Measurements from ENCODE around the genes PTH, RRAS2 and PLEKHA7.

DNA sequence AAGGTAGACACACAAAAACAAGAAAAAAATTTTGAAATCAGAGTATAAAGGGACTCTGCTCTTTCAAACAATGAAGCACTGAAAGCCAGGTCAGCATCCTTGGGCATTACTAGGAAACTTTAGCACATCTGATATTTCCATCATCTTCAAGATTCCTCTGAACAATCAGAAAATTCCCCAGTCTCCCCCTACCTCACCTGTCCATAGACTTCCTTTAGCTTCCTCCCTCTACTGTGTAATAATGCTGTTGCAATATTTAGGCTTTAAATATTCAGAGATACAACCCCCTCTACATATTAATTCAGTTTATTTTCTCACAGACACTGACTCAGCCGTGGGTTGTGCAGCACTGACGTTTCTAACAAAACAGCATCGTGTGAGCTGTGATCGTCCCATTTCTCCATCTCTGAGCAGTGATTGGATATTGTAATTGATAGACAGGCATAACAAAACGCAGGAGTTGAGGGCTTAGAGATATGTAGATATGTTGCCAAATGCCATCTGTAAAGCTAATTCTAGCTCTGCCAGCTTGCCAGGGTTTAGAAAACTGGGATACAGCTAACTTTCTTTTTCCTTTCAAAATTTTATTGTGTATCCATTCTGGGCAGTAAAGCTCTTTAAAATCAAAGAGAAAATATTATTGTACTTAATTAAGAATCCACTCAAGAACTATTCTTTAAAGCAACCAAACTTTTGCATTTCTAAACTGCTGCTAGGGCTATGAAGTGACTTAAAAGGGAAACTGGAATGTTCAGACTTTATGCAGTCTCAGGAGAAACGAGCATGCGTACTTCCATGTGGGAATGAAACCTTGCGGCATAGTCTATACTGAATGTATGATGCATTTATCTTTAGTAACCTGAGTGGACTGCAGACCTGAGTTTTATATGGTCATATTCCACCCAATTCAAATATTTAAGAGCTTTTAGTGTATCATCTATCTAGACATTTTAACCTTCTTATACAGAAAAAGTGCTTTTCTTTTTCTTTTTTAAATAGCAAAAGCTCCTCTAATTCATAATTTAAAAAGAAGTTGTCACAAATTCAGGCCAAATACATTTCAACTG lies 22.8 kb downstream of the BTBD10 start:
- RRBS = no CpG with 5 or more reads among the region's 8 CpGs

DNA sequence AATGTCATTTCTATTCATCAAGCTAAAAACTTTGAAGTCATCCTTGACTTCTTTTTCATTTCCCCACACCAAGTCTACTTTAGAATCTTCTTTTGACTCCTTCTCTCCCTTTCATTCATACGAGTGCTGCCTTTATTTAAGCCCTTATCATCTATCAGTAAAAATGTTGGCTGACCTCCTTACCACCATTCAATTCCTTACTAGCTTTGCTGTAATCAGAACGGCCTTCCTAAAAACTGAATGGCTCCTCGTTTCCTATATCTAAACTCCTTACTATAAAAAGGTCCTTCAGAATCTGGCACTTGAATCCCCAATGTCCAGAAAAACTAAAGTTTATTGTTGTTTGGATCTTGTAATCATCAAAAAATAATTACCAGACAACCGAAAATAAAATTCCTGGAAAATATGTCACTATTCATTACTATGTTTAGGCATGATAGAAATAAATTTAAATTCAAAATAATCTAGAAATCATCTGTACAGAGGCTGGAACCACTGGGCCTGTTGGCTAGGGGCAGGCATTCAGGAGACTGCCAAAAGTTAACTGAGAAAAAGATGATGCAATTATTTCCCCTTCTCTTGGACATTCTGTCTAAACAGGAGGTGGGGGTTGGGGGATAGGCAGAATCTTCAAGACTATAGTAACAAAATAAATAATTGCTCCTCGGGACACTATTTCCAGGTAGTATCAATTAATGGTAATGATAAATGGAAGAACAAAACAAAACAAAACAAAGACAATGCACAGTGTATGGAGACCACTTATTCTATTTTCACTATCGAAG lies 14.3 kb downstream of the BTBD10 start:
- RRBS = no CpG with 5 or more reads among the region's 6 CpGs

GRCh38 chr11:13495793-13496350 lies at the start of gene PTH:
PTH (minus strand) TSS chr11:13495997.
- RRBS = no CpG with 5 or more reads among the region's 3 CpGs

DNA sequence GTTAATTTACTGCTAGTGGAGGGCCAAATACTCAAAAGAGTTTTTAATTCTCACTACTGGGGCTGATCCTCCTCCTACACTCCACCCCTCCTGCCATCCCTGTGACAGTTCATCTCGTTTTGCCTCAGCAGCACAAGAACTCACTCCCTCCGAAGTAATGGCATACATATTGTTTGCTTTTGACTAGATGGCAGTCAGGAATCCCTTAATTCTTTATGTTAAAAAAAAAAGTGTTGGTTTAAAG lies 1.1 kb downstream of the FAR1 start:
- RRBS = no CpG with 5 or more reads among the region's 2 CpGs

DNA sequence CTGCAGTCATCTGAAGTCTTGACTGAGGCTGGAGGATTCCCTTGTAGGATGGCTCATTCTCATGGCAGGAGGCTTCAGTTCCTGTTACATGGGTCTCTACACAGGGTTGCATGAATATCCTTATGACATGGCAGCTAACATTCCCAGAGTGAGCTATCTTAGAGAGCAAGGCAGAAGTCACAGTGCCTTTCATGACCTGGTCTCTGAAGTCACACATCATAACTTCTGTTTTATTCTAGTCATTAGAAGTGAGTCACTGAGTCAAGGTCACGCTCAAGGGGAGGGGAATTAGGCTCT lies 10.3 kb upstream of the SPON1 start:
- RRBS = no CpG with 5 or more reads among the region's 1 CpG

GRCh38 chr11:13965200-13965916 lies 2.8 kb downstream of the SPON1 start:
- RRBS = no CpG with 5 or more reads among the region's 5 CpGs

DNA sequence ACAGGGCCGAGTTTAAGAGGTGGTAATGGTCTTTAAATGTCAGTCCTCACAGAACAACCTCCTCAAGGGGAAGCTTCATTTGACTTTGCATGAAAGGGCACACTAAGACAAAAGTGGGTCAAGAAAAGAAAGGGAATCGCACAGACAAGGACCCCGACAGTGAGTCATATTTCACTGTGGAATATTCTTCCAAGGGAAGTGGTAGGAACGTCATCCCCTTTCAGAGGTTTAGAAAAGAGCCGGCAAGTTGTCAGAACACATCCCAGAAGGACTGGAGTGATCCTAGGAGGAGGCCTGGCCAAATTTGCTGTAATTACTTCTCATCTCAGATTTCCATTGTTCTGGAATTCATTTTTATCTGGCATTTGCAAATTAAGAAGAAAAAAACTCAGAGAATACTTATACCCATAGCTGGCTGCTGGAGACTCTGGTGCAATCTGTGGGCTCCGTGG lies 20.9 kb downstream of the SPON1 start:
- RRBS = no CpG with 5 or more reads among the region's 6 CpGs

GRCh38 chr11:14358748-14359656 lies at the start of gene RRAS2:
RRAS2 (minus strand) TSS chr11:14359183.
- RRBS = 1% methylated on average over 45 of the region's 78 CpGs

DNA sequence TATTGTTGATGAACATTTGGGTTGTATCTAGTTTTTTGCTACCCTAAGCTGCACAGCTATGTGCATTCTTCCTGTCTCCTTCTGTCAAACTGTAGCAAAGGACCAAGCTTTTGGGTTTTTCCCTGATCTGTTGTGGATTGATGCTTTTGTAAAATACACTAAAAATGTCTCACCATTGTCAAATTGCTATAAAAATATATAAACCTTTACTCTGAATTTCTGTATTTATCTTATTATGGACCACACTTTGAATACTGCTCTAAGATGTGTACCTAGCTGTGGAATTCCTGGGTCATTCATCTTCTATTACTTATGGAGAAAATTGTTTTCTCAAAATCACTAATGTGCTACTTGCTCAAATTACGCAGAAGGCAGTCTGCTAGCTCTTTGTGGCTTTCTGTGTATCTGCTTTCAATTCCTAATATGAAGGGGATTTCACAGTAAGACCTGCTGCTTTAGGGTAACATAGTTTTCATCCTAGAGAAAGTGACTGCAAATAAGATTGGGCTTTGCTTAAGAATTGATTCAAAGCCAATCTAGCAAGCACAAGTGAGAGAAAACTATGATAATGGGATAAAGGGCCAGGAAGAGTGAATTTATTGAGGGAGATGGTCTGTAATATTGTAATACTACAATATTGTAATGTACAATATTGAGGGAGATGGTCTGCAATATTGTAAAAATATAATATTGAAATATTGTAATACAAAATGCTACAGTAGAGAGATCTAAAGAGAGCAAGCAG lies 123.3 kb downstream of the CYP2R1 start:
- RRBS = no CpG with 5 or more reads among the region's 1 CpG

- RRBS = no CpG with 5 or more reads among the region's 2 CpGs
These were observed 30.9 kb downstream of the CYP2R1 start for GRCh38 chr11:14861024-14861625.

DNA sequence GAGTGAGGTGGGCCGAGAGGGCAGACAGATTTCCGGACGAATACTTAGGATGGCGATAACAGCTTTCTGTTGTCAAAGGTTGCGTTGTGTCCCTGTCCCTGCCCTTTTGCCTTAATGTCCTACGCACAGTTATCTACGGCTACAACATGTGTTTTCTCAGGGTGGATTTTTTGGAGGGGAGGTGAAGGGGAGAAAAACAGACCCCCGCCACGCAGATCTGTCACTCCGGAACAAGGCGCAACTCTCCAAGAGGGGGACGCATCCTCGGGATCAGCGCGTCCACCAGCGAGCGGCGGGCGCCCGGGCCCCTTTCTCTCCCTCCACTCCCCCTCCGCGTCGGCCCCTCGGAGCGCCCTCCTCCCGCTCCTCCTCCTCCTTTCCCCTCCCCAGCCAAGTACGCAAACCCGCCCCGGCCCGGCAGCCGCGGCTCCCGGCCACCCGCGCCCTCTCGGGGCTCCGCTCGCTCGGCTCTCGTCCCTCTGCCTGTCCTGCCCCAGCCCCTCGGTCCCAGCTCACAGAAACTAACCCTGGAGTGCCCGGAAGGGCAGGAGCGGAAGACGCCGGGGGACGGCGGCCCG lies 131.7 kb upstream of the C11orf58 start:
- RRBS = 2% methylated on average over 21 of the region's 48 CpGs

GRCh38 chr11:16803938-16804873 lies 65.8 kb downstream of the C11orf58 start:
- RRBS = no CpG with 5 or more reads among the region's 6 CpGs

DNA sequence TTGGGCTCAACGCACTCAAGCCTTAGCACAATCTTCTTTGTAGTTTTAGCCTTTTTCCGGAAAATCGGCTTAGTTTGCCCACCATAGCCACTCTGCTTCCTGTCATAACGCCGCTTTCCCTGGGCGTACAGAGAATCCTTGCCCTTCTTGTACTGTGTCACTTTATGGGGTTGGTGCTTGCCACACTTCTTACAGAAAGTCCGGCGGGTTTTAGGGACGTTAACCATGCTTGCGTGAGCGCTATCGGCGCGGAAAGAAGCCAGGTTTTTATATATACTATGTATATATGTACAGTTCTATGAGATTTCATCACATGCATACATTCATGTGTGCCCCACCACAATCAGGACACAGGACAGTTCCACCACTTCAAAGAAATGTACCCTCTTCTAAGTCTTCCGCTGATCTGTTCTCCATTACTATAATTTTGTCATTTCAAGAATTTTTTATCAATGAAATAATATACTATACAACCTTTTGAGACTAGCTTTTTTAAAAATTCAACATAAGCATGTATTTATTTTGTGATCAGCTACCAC lies 39.4 kb downstream of the PLEKHA7 start:
- RRBS = no CpG with 5 or more reads among the region's 15 CpGs

- RRBS = 4% methylated on average over 32 of the region's 106 CpGs
These were observed at the start of gene PLEKHA7 for GRCh38 chr11:17013585-17014471. PLEKHA7 (minus strand) TSS chr11:17014414.

- RRBS = no CpG with 5 or more reads among the region's 11 CpGs
These were observed 1.5 kb upstream of the PLEKHA7 start for GRCh38 chr11:17015698-17016108.

DNA sequence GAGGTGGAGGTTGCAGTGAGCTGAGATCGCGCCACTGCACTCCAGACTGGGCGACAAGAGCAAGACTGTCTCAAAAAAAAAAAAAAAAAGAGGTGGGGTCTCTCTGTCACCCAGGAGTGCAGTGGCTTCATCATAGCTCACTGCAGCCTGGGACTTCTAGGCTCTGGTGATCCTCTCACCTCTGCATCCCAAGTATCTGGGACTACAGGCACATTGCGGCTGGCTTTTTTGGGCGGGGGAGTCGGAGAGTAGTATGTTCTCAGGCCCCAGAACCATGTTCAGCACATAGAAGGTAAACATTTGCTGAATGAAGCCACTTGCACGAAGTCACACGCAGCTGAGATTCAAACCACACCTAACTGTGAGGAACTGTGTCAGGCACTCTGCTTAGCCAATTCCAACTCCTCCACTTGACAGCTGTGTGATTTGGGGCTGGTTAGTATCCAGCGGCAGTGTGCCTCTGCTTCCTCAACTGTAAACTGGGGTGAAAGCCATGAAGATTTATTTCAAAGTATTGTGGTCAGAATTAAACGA lies 917 bp downstream of the RPS13 start:
- RRBS = no CpG with 5 or more reads among the region's 10 CpGs

DNA sequence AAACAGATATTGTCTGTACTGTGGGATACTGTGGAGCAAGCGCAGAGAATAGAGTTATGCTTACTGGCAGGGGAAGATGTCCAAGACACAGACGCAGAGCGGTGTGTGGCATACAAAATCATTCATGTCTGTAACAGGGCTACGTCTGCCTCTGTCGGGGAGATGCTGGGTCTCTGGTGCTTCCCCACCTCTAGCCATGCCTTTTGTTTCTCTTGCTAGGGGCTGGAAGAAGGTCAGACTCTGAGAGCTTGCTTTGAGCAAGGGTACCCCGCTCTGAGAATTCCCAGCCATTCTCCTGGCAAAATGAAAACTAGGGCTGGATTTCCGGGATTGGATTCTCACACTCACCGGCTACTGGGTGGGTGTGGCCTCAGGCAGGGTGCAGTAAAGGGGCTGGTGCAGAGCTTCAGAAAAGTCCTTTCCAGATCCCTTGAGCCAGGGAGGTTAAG lies 2.8 kb upstream of the ABCC8 start:
- RRBS = no CpG with 5 or more reads among the region's 8 CpGs

DNA sequence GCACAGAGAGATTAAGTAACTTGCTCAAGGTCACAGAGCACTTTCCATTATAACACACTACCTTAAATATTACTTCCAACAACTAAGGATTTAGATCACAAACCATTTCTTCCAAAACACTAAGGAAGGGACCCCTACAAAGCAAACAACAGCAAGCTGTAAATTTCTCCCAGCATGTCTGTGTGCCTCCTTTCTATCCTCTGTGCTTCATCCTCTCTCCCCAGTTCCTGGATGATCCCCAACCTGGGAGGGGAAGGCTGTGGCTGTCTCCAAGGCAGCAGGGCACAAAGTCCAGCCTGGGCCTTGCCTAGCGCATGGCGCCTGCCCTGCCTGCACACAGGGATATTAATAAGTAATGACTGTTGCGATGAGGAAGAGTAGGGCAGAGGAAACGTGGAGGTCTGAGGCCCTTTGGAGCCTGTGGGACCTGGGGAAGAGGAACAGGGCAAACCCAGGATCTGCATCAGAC lies 2.0 kb downstream of the USH1C start:
- RRBS = no CpG with 5 or more reads among the region's 4 CpGs

GRCh38 chr11:18268988-18269582 lies 3.0 kb downstream of the SAA1 start:
- RRBS = no CpG with 5 or more reads among the region's 7 CpGs

Data from AG10803 (cell line).